ReNcell CX (cell line): ENCODE measurements around a stretch of chr4.

- PRO-cap = no peak
Measured at GRCh38 chr4:71004267-71004941, 11.0 kb downstream of the DCK start.

GRCh38 chr4:71059182-71059687 lies 65.8 kb downstream of the DCK start:
- PRO-cap = no peak

- PRO-cap = no peak
Measured at GRCh38 chr4:71441236-71441468, 254.1 kb downstream of the SLC4A4 start.

GRCh38 chr4:71614724-71615339 lies 169.0 kb downstream of the GC start:
- PRO-cap = no peak

- PRO-cap = no peak
Measured at GRCh38 chr4:73249895-73250640, 8.5 kb downstream of the ANKRD17 start.

GRCh38 chr4:73256449-73256743 lies 2.2 kb downstream of the ANKRD17 start:
- PRO-cap = no peak

DNA sequence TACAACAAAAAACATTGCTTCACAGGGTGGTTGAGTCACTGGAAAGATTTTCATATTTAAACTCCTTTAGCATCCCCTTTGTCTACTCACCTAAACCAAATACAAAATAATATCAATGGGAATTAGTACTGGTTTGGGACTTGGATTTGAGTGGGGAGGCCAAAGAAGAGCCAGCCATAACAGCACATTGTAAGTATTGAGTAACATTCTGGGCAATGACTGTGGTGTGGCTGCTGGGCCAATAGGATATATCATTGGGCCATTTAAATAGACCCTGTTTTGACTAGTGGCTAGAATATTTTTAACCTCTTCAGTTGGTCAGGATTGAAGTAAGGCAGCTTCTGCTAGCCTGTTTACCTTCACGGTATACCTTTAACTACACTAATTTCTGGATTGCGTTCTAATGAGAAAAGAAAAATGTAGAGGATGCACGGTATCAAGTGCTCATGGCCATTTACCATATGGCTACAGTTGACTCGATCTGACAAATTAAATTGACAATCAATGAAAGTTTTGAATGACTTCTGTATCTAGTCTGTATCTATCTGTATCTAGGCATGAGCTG lies 7.0 kb upstream of the ALB start:
- PRO-cap = no peak

GRCh38 chr4:73397537-73397997 lies 6.5 kb upstream of the ALB start:
- PRO-cap = no peak

- PRO-cap = no peak
Measured at GRCh38 chr4:73453116-73453528, 17.1 kb downstream of the AFP start.

DNA sequence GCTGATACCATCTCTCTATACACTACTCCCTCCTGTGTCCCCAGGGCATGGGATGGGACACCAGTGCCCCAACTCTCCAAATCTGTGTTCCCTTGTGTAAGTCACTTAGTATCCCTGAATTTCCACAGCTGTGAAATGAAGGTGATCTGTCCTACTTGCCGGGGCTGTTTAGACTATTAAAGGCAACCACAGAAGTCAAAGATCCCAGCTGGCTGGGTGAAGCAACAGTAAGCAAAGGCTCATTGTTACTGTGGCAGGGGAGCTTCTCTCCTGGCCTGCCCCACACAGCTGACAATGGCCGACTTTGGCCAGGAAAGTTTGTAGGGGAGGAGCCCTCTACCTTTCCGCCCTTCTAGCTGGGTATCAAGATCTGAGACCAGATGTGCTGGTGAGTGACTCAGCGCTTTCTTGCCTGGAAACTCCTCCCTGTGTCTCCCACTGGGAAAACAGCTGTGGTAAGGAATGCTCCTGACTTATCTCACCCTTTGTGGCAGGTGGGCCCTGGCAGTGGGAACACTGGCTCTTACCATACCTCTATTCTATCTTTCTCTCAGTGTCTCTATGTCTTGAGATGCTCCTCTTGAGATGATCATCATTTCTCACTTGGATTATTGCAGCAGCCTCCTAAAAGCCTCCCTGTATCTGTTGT lies 21.0 kb downstream of the RASSF6 start:
- PRO-cap = no peak

DNA sequence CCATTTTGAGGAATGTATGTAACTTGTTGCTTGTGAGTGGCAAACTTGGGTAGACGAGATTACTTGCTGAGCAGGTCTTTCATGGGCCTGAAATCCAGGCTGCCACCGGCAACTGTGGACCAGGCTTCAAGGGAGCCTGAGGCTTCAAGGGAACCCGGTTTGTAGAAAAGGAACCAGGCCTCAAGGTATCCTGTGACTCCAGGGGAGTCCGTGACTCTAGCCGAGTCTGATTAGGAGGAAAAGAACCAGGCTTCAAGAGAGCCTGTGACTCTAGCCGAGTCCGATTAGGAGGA lies 49.9 kb upstream of the RASSF6 start:
- PRO-cap = no peak

DNA sequence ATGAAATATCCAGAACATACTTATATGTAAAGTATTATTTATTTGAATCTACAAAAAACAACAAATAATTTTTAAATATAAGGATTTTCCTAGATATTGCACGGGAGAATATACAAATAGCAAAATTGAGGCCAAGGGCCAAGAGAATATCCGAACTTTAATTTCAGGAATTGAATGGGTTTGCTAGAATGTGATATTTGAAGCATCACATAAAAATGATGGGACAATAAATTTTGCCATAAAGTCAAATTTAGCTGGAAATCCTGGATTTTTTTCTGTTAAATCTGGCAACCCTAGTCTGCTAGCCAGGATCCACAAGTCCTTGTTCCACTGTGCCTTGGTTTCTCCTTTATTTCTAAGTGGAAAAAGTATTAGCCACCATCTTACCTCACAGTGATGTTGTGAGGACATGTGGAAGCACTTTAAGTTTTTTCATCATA lies 2.3 kb downstream of the CXCL8 start:
- PRO-cap = no peak

DNA sequence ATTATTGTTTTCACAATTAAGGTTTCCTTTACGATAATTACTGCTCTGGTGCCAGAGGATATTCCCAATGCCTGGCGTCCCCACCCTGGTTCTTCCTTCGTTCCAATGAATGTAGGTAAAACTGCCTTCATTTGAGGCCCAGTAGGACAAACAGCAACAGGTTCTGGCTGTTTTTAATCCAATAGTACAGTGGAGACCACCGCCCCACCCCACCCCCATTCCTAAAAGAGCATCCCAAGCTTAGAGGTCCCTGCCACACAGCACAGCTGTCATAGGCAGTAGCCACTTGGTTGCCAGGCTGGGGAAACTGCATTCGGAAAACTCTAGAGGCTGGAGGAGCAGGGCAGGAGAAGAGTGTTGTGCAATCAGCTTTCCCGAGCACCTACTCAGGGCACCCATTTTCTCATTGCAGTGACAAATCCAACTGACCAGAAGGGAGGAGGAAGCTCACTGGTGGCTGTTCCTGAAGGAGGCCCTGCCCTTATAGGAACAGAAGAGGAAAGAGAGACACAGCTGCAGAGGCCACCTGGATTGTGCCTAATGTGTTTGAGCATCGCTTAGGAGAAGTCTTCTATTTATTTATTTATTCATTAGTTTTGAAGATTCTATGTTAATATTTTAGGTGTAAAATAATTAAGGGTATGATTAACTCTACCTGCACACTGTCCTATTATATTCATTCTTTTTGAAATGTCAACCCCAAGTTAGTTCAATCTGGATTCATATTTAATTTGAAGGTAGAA lies 1.1 kb downstream of the CXCL1 start:
- PRO-cap = no peak

DNA sequence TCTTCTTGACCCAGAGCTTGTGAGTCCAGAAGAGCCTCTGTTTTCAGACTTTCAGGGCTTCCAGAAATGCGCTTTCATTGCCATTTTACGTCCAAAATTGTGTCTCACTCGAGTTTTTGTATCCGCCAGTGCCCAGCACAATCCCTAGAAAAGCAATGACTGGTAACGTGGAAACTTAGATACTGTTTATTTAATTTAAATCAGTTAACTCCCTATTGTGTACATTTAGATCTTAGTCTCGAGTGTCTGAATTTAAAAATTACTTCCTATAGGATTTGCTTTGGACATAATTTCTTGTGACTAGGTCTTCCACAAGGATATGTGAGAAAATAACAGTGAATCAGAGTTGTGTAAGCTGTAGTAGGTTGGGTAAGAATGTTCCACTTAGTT lies 1.0 kb downstream of the MTHFD2L start:
- PRO-cap = no peak

- PRO-cap = no peak
Measured at GRCh38 chr4:74167591-74167919, 9.6 kb downstream of the MTHFD2L start.

DNA sequence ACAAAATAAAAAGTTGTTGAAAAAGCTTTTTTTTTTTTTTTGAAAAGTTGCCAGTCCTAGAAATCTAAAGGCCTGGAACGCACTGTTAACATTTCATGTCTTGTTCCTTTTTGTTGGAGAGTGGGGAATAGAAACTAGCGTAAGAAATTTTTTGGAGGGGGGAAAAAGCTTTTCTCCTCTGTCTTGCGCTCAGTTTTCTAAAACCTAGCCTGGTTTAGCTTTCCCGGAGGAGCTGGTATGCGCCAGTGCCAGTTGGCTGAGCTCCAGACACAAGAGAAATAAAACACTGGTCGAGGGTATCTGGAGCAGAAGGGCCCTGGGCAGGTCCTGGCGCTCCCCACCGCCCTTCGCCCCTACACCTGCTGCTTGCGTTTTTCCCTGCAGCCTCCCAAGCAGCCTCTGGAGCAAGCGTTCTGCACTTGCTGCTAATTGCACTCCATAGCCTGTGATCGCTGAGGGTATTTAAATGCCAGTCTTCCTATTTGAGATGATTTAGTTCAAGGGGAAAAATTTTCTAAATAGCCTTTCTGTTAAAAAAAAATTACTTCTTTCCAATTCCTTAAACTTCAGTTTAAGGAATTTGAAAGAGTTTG lies 791 bp downstream of the EREG start:
- PRO-cap = no peak

- PRO-cap = no peak
Measured at GRCh38 chr4:74384698-74384979, 19.7 kb downstream of the EREG start.

- PRO-cap = no peak
Measured at GRCh38 chr4:74539592-74539791, 94.6 kb downstream of the AREG start.

DNA sequence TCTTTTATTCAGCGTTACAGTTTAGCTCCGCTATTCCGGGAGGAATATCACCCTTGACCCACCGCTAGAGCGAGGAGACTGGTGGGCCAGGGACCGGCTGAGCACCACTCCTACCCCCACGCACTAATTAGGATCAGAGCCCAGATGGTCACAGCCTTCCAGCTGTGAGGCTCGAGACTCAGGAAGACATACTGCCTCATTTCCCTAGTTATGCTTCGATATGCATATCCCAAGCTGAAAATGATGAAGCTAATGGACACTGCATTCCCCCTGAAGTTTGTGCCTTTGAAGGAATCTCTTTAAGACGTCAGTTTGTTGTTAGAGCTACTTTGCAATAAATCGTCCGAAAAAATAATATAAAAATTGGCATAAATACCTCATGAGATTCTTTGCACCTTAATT lies 2.1 kb downstream of the PARM1 start:
- PRO-cap = no peak

DNA sequence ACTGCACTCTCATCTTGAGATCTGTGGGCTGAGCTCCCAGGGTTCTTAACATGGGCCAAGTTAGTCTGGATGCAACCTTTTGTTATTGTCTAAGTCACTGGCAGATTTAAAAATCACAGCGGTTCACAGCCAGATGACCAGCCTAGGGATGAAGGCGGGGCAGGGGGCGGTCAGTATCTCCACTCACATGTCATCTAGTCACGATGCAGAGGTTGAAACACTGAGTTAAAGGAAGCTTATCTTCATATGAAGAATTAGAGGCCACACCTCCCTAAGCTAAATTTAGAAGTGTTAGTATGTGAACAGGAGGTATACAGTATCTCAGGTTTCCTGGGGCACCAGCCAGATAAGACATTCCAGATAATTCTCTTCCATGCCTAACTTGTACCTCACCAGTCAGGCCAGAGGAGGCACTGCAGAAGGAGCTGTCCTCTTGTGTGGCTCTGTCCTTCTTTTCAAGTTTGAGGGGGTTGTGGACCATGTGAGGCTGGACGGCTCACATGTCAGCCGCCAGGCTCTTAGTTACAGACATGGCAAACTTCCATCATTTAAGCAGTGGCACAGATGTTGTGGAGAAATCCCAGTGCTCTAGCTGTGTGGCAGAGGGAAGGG lies 37.1 kb downstream of the PARM1 start:
- PRO-cap = no peak